CMK (cell line): ENCODE data around the genes BCL7C and BCKDK.

- RRBS = no CpG with 5 or more reads among the region's 13 CpGs
Measured at GRCh38 chr16:30428908-30429522, 815 bp downstream of the DCTPP1 start.

GRCh38 chr16:30445963-30446335 is 275 bp upstream of the SEPHS2 start:
- RRBS = 3% methylated on average over 1 of the region's 12 CpGs

- RRBS = 7% methylated on average over 4 of the region's 21 CpGs
Measured at GRCh38 chr16:30533489-30534146, 1.0 kb downstream of the ZNF747 start.

DNA sequence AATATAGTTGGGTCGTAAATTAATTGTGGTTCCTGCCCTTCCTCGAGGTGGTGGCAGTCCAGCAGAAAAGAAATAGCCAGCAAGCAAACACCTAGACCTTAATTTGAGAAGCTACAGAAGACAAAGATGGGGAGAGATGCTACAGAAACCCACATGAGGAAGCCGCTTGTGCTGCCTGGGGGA is 2.3 kb downstream of the FBRS start:
- RRBS = no CpG with 5 or more reads among the region's 3 CpGs

GRCh38 chr16:30666183-30666807 is 8.1 kb downstream of the FBRS start:
- RRBS = no CpG with 5 or more reads among the region's 9 CpGs

GRCh38 chr16:30723694-30724183 is 16.7 kb upstream of the TMEM265 start:
- RRBS = no CpG with 5 or more reads among the region's 7 CpGs

GRCh38 chr16:30774621-30774973 is 12.4 kb downstream of the ZNF629 start:
- RRBS = no CpG with 5 or more reads among the region's 1 CpG

- RRBS = no CpG with 5 or more reads among the region's 7 CpGs
Measured at GRCh38 chr16:30777133-30778113, 9.6 kb downstream of the ZNF629 start.

- RRBS = no CpG with 5 or more reads among the region's 30 CpGs
Measured at GRCh38 chr16:30786073-30786646, 845 bp downstream of the ZNF629 start.

DNA sequence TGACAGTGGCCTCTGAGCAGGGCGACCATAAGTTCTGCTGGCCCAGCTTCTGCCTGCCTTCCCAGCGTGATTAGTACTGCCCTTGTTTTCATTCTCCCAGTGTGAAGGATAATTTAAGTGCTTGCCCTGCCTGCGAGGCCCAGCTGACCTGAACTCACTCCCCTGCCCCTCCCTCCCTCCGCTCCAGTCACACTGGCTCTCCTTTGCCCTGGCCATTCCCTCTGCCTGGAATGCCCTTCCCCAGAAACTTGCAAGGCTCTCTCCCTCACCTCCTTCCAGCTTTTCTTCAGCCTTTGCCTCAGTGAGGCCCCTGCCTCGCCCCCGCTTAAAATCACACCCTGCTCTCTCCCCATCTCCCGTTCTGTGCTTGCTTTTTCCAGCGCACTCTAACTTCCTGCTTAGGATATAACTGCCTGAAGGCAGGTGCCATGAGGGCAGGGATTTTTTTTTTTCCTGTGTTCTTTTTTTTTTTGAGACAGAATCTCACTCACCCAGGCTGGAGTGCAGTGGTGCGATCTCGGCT is 12.3 kb downstream of the BCL7C start:
- RRBS = no CpG with 5 or more reads among the region's 10 CpGs

DNA sequence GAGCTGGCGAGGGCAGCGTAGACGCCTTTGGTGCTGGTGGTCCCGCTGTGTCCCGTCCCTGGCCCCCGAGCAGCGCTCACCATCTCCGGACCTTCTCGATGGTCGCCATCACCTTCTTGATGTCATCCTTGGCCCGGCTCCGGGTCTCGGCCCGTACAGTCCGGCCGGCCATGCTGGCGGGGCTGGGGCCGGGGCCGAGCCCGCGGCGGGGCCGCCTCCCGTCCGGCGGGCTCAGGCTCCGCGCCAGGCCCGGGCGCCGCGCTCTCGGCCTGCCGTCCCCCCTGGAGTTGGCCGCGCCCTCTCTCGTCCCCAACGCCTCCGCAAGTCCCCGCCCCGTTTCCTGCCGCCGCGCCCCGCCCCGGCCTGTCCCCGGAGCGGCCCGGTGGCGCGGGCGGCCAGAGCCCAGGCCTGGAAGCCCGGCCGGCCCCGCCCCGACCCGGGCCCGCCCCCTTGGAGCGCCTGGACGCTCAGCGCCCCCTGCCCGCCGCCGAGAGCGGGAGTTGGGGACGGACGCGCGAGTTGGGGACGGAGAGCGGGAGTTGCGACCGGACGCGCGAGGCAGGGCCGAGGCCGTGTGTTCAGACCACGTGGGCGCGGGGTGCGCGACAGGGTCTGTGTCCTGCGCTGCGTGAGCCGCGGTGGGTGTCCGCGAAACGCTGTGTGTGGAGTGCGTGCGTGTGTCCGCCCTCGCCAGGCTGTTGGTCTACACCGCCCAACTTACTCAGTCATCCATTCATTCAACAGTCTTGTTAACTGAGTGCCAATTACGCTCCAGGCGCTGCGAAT is at the start of gene BCL7C:
TSS of gene BCL7C (minus strand) at position 305 of the 786 bp plus-strand sequence.
- RRBS = 2% methylated on average over 36 of the region's 98 CpGs

- RRBS = 6% methylated on average over 31 of the region's 75 CpGs
Measured at GRCh38 chr16:31108113-31108918, at the start of gene BCKDK. Gene BCKDK (plus strand): TSS chr16:31108386.

- RRBS = no CpG with 5 or more reads among the region's 12 CpGs
Measured at GRCh38 chr16:31133849-31134574, 1.5 kb downstream of the PRSS8 start.

- RRBS = no CpG with 5 or more reads among the region's 10 CpGs
Measured at GRCh38 chr16:31196719-31197496, 5.7 kb downstream of the PYCARD start.

DNA sequence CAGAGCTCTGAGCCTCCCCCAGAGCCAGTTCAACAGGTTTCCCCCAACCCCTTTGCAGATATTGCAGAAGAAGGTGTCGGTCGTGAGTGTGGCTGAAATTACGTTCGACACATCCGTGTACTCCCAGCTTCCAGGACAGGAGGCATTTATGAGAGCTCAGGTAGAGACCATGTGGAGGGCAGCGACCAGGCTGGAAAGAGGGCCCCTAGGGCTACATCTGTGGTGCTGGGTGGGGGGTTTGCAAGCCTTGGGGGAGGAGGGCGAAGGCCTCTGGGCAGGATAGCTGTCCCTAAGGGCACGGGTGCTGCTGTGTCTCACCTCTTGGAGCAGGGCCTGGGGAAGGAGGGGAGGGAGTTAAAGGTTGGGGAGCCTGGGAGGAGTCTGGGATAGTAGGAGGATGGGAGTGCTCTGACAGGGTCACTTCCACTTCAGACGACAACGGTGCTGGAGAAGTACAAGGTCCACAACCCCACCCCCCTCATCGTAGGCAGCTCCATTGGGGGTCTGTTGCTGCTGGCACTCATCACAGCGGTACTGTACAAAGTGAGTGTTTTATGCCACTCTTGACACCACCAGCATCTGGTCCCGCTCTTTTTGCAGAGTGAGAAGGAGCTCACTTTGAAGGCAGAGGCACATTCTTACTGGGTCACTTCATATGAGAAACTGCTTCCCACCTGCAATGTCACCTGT is 12.5 kb upstream of the ITGAD start:
- RRBS = no CpG with 5 or more reads among the region's 13 CpGs

DNA sequence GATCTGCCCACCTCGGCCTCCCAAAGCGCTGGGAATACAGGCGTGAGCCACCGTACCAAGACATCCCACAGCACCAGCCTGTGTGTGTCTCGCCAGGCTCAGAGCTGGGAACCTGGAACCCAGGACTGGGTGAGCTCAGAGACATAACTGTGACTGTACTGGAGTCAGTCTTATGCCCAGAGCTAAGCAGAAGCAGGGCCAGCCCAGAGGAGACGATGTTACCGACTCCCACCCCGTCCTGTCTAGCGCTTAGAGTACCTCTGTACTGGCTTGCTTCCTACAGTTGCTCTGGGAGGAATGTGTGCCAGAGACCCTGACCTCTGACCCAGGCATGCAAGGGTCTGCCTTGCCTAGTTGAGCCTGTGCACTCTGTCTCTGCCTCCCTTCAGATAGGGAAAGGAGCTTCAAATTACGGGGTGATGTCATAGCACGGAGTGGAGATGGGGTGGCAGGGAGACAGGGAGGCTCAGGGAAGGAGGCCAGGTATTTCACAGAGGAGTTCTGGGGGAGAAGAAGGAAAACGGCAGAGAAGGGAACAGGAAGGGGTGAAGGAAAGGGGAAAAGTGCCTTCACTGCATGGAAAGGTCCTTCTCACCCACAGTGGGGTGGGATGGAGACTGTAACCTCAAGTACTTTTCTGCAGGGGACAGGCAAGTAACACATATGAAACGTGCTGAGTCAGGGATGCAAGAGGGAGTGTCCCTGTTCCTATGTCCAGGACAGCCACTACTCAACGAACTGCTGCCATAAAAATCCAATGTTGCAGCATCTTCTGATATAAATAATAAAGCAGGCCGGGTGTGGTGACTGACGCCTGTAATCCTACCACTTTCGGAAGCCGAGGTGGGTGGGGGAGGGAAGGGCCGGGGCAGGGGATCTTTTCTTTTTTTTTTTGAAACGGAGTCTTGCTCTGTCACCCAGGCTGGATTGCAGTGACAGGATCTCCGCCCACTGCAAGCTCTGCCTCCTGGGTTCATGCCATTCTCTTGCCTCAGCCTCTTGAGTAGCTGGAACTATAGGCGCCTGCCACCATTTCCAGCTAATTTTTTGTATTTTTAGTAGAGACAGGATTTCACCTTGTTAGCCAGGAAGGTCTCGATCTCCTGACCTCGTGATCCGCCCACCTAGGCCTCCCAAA is 5.7 kb upstream of the ARMC5 start:
- RRBS = 21% methylated on average over 3 of the region's 25 CpGs

DNA sequence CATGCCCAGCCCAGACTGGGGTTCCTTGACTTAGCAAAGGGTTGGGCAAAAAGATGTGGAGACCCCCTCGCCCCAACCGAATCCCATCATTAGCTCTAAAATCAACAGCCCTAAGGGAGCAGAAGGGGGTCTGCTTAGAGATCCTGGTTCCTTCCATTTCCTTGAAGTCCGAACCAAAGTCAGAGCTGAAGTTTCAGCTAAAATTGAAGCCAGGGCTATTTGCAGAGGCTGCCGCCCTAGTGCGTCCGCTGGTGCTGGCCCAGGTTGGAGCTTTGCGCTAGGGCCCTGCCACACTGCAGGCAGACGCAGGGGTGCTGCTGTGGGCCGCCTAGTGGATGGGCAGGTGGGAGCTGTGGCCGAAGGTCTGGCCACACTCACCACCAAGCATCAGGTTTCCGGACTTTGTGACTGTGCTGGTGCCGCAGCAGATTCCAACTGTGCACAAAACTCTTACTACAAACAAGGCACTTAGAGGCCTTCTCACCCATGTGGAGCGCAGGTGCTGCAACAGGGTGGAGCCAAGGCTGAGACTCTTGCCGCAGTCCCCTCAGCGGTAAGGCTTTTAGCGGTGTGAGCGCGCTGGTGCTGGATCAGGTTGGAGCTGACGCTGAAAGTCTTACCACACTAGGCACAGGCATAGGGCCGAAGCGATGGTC is 1.4 kb upstream of the ARMC5 start:
- RRBS = no CpG with 5 or more reads among the region's 21 CpGs

- RRBS = 61% methylated on average over 17 of the region's 64 CpGs
Measured at GRCh38 chr16:31477259-31478310, 5.3 kb upstream of the SLC5A2 start.

- RRBS = 75% methylated on average over 1 of the region's 6 CpGs
Measured at GRCh38 chr16:31703095-31703643, 9.9 kb upstream of the KRBOX5 start.

DNA sequence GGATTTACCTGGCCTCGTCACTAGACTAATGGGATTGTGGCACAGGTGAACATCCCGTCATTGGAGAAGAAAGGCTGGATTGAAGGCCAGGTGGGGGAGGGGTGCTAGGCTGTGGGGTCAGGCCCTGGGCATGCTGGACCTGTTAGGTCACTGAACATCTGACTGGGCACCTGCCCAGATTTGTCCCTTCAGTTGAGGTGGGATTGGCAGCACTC is 1.0 kb upstream of the KRBOX5 start:
- RRBS = no CpG with 5 or more reads among the region's 2 CpGs